HT1080 (cell line): ENCODE data around the gene TMEM253.

GRCh38 chr14:21069354-21069843, 705 bp upstream of the ARHGEF40 start:
RAMPAGE:
- cytosol, long total RNA = no peak
- long total RNA = no peak
- nucleus, long total RNA = no peak

GRCh38 chr14:21072045-21072695, 2.1 kb downstream of the ARHGEF40 start:
RAMPAGE:
- cytosol, long total RNA = no peak
- long total RNA = no peak
- nucleus, long total RNA = no peak

GRCh38 chr14:21085059-21085932, 13.2 kb downstream of the ZNF219 start:
RAMPAGE:
- cytosol, long total RNA = no peak
- long total RNA = no peak
- nucleus, long total RNA = no peak

RAMPAGE:
- cytosol, long total RNA = no peak
- long total RNA = no peak
- nucleus, long total RNA = no peak
These were observed 12.4 kb downstream of the ZNF219 start for GRCh38 chr14:21085933-21086476.

GRCh38 chr14:21100708-21101235, at the start of gene TMEM253:
Gene TMEM253 (plus strand): TSS chr14:21101066.
RAMPAGE:
- cytosol, long total RNA = no peak
- long total RNA = no peak
- nucleus, long total RNA = no peak

GRCh38 chr14:21105172-21105504, 4.3 kb downstream of the TMEM253 start:
RAMPAGE:
- cytosol, long total RNA = no peak
- long total RNA = no peak
- nucleus, long total RNA = no peak

GRCh38 chr14:21202158-21203136, 46.6 kb upstream of the OR5AU1 start:
RAMPAGE:
- cytosol, long total RNA = no peak
- long total RNA = no peak
- nucleus, long total RNA = no peak

GRCh38 chr14:21234961-21235481, 34.2 kb downstream of the HNRNPC start:
RAMPAGE:
- cytosol, long total RNA = no peak
- long total RNA = no peak
- nucleus, long total RNA = no peak

DNA sequence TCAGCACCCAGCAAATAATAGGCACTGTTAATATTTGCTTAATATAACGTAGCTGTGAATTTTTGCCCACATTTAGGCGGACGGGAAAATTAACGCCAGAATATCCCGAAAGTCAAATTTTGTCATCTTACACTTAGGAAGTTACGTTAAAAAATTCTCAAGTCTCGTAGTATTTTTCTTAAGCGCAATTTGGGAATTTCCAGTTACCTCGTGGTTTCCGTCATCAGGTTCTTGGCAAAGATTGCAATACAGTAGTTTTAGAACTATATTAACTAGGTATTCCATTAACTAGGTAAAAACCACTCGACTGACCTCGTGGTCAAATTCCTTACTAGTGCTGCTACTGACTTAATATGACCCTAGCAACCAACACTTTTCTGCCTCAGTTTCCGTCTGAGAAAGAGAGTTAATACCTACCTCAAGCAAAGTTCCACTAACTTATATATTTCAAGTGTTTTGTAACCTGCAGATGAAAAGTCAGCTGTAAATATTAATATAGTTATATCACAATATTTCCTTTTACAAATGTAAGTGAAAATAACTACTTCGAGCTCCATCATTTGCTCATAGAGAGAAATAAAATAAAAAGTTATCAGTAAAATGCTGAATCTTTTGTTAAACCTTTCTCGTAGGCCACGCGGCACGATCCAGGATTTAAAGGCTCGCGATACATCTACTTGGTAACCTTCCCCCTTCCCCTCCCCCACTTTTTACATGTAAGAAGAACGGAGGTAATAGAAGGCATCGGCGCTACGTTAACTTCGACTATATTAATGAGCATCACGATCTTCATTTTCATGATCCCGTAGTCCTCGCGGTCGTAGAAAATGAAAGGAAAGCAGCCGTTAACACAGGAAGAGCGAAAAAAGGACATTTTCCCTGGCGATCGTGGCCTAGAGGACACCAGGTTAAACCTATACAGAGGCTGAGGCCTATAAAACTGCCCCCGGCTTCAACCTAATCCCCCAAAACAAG, 749 bp downstream of the HNRNPC start:
RAMPAGE:
- cytosol, long total RNA = no peak
- long total RNA = no peak
- nucleus, long total RNA = no peak

GRCh38 chr14:21384140-21384931, 517 bp upstream of the SUPT16H start:
RAMPAGE:
- cytosol, long total RNA = no peak
- long total RNA = no peak
- nucleus, long total RNA = no peak

DNA sequence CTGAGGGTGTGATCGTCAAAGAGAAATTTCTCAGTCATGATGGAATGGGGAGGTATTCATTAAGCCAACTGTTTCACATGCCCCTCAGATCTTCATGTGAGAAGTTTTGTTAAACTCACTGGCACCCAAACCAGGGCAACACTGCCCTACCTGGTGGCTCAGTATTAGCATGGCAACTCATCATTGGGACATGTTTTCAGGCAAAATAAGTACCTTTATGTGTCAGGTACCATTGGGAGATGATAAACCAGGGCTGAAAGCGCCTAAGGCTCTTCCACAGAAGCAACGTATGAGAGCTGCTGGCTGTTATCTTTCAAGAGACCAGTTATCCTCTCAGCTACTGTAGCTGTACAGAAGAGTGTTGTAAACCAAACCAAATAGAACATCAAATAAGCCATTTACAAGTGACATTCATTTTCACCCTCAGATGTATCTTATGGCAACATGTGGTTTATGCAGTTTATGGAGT, 13.4 kb upstream of the SUPT16H start:
RAMPAGE:
- cytosol, long total RNA = no peak
- long total RNA = no peak
- nucleus, long total RNA = no peak

DNA sequence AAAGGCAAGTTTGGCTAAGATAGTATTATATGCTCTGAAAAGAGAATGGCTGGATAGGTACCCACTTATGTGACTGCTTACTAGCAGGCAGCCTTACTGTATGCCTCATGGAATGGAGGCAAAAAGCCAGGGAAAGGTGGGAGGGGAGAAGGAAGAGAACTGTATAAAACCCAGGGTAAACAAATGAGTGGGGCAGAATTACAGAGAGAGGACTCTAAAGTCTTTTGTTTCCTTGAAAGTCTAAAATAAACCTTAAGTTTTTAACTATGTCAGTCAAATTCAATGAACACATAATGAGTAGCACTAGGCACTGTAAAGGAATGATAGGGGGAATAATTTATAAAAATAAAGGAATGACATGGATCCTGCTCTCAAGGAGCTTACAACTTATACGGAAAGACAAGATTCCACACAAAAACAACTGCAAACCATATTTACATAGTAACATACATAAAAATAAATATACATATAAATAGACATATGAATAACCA, 3.3 kb upstream of the CHD8 start:
RAMPAGE:
- cytosol, long total RNA = no peak
- long total RNA = no peak
- nucleus, long total RNA = no peak

DNA sequence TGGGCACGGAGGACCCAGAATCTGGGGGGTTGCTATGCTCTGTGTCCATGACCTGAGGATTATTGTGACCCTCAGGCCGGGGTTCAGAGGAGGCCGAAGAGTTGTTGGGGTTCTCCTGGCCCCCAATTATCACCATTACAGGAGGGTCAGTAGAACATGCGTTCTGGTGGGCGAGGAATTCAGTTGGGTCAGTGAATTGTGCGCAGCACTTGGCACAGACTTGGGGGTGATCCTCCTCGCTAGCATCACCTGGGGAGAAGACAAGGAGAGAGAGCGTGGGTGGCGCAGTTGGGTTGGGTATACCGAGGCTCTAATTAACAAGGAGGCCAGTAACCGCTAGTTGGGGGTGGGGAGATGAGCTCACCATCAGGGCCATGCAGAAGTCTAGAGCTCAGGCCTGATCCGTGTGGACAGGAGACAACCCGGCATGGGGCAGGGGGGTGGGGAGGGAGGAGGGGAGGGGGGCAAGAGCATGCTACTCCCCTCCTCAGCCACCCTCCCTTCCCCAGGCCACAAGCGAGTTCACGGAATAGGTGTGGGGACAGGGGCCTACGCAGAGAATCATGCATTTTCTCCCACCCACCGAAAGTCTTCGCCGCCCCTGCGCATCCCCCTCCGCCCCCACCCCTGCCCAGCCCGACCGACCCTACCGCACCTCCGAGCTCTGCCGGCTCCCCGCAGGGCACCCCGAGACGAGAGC, 590 bp downstream of the SALL2 start:
RAMPAGE:
- cytosol, long total RNA = no peak
- long total RNA = no peak
- nucleus, long total RNA = no peak

GRCh38 chr14:21534463-21534938, 8.4 kb upstream of the SALL2 start:
RAMPAGE:
- cytosol, long total RNA = no peak
- long total RNA = no peak
- nucleus, long total RNA = no peak

DNA sequence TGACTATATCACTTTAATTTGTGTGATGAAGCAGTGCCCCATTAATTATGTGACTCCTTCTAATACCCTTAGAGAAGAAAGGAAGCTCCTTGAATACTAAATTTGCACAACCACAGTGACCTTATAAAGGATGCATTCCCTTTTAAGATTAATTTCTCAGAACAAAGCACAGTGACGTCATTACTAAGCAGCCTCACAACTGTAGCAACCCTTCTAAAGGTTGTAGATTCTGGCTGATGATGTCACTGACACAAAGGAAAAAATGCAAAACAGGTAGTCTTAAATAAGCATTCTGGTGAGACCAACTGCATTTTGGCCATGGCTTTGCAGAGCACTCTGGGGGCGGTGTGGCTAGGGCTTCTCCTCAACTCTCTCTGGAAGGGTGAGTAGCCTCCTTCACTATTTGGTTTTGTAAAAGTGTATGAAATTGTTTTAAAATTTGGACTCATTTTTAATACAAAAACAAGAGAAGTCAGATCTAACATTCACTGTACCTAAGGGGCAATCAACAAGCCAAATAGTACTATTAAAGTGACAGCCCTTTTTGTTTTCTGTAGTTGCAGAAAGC, 38.5 kb upstream of the OR4E1 start:
RAMPAGE:
- cytosol, long total RNA = no peak
- long total RNA = no peak
- nucleus, long total RNA = no peak

DNA sequence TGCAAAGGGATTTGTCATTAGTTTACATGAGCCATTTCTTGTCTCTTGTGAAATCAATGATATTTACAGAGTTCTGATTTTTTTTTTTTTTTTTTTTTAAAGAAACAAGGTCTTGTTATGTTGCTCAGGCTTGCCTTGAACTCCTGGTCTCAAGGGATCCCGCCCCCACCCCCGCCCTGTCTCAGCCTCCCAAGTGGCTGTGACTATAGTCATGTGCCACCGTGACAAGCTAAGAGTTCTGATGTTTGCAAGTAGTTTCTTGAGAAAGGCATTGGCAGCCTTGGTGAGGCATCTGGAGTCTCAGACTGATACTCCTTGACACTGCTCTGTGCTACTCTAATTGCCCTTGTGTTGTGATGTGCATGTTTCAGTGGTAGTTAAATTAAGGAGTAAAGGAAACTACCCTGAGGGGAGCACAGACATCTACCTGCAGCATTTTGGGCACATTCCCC, 46.2 kb upstream of the OR4E1 start:
RAMPAGE:
- cytosol, long total RNA = no peak
- long total RNA = no peak
- nucleus, long total RNA = no peak

DNA sequence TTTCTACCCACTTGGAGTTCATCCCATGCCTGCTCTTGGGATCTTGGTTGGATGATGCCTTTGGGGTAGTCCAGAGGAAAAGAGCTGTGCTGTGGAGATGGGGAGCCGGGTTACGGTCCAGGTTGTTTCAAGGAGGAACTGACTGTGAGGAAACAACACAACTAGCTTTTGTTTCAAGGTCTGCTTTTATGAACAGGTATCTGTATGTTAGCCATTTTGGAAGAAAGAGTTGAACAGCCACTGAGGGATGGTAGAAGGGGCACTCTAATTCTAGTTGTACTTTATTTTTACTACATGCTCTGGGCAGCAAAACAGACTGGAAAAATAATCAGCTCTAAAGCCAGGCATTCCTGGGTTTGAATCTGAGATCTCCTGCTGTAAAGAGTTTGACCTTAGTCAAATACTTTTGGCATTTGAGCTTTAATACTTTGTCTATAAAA, 64.9 kb upstream of the OR4E1 start:
RAMPAGE:
- cytosol, long total RNA = no peak
- long total RNA = no peak
- nucleus, long total RNA = no peak

GRCh38 chr14:21748776-21749238, 75.2 kb upstream of the OR4E1 start:
RAMPAGE:
- cytosol, long total RNA = no peak
- long total RNA = no peak
- nucleus, long total RNA = no peak

GRCh38 chr14:21924458-21924879, 250.9 kb upstream of the OR4E1 start:
RAMPAGE:
- cytosol, long total RNA = no peak
- long total RNA = no peak
- nucleus, long total RNA = no peak

DNA sequence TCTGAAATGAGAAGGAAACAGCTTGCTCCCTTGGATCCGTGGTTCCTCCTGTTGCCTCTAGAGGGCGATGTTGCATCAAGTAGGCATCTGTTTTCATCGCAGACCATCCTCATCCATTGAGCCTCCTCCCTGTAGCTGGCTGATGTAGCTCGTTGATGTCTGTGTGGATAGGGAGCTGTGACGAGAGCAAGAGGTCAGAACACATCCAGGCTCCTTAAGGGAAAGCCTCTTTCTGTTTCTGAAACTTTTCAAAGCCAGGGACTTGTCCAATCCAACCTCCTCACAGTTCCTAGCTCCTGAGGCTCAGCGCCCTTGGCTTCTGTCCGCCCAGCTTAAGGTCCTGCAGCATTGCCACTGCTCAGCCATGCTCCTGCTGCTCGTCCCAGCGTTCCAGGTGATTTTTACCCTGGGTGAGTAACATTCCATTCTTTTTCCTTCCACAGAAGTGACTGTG, 304.7 kb upstream of the OR4E1 start:
RAMPAGE:
- cytosol, long total RNA = no peak
- long total RNA = no peak
- nucleus, long total RNA = no peak